Skin of body (tissue), 2 donors: ENCODE results near the genes GUCA1ANB, C6orf226, PEX6 and KLC4.

DNA sequence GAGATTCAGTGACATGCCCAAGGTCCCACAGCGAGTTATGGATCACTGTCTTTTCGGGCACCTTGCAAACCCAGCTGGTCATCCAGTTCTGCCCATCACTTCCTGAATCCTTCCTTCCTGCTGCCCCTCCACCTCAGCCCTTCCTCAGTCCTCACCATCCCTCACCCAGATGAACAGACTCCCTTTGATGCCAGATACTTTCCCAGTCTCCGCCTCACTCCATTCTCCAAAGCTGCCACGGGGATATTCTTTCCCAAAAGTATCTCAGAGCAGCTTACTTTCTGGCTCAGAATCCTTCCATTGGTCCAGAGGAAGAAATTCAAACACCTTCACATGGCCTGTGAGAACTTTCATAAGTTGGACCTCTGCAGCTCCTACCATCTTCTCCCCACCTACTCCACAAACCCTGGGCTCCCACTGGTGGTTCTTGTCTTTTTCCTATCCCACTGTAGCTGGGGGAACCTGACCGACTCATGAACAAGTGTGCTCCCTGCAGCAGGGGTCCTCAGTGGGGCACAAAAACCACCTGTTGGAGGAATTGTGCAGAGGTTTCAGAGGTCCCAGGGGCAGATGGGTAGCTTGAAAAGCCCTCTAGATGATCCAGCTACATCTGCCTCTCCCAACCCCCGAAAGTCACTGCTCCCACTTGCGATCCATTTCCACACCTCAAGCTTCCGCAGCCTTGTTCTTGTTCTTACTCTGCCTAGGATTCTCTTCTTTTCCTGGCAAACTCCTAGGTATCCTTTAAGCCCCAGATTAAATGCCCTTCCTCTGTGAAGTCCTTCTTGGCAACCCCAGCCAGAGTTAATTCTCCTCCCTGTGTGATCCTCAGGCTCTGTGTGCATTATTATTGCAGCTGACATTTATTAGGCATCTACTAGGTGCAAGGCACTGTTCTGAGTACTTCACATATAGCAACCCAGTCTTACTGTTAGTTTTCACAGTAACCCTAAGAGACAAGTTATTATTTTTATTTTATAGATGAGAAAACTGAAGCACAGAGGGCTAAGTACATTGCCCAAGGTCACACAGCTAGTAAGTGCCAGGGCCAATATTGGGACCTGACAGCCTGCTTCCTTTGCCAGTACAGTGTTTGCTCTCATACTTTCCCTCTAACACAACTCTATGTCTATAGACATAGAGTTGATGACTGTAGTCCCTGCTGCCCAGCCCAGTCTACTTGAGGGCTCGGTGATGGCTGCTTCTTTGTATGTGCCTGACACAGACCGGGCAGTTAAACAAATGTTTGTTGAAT is 25.7 kb downstream of the C6orf132 start:
- RAMPAGE, long total RNA, result no peak

DNA sequence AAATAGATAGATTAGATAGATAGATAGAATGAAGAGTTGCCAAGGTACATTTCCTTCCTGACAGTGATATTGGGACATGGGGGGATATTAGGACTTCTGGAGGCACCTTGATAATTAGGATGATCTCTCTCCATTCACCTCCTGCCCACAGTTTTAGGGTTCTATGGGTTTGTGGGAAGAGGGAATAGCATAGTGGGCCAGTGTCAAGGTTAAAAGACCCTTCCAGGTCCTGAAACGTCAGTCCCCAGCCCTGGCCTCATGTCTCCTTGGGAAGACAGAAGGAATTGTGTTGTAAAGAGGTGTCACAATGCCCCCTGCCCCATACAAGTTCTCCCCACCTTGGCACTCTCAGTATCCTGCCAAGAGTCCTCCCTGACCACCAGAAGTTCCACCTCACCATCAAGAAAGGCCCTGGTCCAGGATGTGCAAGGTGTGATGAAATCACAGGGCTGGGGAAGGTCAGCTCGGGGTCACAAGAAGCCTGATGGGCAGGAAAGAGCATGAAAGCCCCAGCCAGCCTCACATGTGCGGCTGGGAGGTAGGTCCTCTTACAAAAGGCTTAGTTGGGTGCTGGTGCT is at the start of gene GUCA1ANB:
GUCA1ANB (plus strand) TSS at position 351 of the 578 bp plus-strand sequence.
- RAMPAGE, long total RNA, result no peak

- RAMPAGE, long total RNA, result no peak
Measured at GRCh38 chr6:42204266-42205002, 9.7 kb upstream of the GUCA1B start.

- RAMPAGE, long total RNA, result no peak
Measured at GRCh38 chr6:42453039-42453414, 1.3 kb upstream of the TRERF1 start.

GRCh38 chr6:42564684-42564972 is 799 bp downstream of the UBR2 start:
- RAMPAGE, long total RNA, result no peak

GRCh38 chr6:42767450-42768220 is 14.2 kb upstream of the BICRAL start:
- RAMPAGE, long total RNA, result no peak

GRCh38 chr6:42781097-42781419 is 794 bp upstream of the BICRAL start:
- RAMPAGE, long total RNA, result no peak

- RAMPAGE, long total RNA, result no peak
Measured at GRCh38 chr6:42783280-42784277, 1.7 kb downstream of the BICRAL start.

DNA sequence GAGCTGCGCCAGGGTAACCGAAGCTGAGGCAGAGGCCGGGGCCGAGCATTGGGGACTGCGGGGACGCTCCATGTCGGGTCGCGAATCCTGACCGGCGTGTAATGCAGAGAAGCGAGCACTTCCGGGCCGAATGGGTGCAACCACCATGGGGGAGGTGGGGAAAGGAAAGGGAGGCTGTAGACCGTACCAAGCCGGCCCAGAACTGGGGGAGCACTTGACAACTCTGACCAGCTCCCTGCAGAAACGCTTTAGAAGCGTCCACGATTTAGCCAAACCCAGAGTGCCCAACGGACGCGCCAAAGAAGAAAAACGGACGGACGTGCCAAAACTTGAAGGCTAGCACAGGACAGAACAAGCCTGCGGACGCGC is at the start of gene C6orf226:
C6orf226 (minus strand) TSS at position 105 of the 369 bp plus-strand sequence.
- RAMPAGE, long total RNA, result no peak

GRCh38 chr6:42966225-42966962 is 5.8 kb downstream of the GNMT start:
- RAMPAGE, long total RNA, result no peak

DNA sequence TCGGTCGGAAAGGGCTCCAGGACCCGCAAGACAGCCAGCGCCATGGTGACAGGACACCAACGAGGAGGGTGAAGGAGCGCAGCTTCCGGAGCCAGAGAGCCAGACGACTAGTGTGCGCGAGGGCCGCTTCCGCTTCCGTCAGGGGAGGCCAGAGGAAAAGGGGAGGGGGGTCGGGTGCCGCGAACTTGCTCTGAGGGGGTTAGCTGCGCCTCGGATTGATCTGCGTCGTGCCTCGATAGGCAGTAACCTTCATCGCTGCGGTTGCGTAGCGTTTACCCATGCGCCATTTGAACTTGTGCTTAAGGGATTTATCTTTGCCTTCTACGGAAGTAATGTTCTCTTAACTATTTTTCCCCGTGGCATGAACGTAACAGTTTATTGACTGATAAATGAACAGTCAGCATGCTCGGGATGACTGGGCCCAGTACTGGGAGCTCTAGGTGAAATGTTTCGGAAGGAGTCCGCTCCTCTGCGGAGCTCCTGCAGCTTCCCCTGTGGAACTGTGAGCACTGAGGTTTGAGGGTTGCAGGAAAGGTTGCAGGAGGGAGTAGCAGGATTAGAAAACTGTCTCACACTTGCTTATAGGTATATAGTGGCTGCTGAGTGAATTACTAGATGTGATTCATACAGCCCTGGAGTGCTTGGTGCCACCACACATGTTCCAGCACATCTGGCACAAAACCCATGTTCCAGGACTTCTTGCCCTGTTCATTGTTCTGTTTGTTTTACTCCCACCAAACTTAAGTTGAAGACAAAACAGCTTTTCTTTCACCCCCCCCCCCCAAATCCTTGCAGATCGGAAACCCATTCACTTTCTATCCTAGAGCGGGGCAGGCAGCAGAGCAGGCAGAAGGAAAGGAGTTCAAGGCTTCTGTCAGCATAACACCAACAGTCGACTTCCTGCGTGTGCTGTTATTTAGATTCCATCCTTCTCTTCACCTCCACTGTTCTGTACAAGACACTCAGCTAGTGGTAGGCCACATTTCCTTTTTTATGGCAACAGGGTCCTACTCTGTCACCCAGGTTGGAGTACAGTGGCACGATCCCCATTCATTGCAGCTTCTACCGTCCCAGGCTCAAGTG is at the start of gene PEX6:
PEX6 (minus strand) TSS at position 75 of the 1,083 bp plus-strand sequence.
- RAMPAGE, long total RNA, result no peak

DNA sequence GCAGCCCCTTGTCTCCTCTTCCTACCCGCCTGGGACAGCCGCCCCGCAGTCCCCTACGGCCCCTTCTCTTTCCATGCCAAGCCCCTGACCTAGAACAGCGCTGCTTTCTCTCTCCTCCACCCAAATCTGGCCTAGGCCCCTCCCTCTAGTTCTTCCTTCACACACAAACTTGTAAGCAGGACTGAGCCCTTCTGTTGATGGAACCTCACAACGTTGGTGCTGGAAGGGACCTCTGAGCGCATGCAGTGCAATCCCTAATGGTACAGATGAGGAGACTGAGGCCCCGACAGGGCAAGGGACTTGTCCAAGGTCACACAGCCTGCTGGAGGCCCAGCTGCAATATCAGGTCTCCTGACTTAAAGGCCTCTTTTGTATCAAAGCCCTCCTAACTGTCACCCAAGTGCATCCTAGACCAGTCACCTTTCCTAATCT is 767 bp downstream of the PPP2R5D start:
- RAMPAGE, long total RNA, result no peak

GRCh38 chr6:43014983-43015385 is 935 bp downstream of the KLHDC3 start:
- RAMPAGE, long total RNA, result no peak

DNA sequence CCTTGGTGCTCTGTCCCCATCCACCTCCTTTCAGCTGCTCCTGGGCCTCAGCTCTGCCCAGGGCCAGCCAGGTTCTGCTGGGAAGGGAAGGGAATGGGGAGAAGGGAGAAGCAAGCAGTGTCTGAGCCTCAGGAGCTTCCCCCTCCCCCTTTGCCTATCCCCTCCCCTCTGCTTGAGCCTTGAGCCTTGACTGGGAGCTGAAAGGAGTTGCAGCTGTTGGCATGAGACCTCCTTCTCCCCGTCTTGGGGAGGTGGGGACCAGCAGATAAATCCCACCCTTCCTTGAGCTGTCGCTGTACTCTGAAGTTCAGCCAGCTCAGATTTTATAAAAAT is 512 bp upstream of the RRP36 start:
- RAMPAGE, long total RNA, result no peak

- RAMPAGE, long total RNA, result no peak
Measured at GRCh38 chr6:43052366-43053205, 1.1 kb downstream of the CUL7 start.

DNA sequence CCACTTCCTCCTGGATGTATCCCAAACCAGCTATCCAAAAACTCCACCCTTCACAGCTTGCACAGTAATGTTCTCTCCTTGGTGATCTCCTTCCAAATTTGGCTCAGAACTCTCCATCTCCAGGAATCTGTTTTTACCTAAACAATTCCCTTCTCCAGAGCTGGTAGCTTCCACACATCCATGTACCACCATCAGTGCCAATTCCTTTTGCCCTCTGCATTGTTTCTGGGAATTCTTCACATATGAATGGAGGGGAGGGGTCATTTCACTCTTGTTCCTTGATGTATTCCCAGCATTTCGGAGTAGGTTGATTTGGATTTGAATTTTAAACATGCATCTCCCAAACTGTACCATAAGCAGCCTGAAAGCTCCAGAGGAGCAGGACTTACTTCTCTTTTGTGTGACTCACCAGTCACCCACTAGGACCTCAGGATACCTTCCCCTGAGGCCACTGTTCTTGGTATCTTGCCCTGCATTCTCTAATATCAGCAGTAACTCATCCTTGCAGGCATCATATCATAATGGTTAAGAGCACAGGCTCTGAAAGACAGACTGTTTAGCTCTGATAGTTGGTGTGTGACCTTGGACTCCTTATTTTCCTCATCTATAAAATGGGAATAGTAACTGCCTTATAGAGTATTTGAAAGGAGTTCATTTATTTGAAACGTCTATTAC is 766 bp downstream of the MRPL2 start:
- RAMPAGE, long total RNA, result no peak

DNA sequence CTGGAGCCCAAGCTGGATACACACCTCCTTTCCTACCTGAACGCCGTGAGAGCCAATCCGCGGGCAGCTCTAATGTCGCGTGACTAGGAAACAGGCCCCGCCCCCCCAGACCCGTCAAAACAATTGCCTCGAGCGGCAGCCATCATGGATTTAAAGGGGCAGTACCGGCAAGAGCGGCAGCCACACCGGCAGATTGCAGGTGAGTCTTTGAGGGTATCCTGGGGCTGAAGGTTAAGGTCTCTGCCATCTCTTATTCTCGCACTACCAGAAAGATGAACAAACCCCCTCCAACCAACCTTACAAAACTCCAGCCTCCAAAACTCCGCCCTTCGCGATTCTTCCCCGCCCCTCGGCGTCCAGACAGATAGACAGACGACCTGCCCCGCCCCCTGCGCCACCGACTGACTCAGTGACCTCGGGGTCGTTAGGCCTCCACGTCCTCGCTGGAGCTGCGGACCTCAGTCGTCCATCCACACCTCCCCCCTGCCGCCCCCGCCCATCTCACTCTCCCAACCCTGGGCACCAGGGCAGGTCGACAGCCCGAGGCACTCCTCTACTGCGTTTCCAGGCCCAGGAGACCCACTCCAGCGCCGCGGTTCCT is at the start of gene KLC4:
KLC4 (plus strand) TSS at position 145 of the 601 bp plus-strand sequence.
- RAMPAGE, long total RNA, result no peak

DNA sequence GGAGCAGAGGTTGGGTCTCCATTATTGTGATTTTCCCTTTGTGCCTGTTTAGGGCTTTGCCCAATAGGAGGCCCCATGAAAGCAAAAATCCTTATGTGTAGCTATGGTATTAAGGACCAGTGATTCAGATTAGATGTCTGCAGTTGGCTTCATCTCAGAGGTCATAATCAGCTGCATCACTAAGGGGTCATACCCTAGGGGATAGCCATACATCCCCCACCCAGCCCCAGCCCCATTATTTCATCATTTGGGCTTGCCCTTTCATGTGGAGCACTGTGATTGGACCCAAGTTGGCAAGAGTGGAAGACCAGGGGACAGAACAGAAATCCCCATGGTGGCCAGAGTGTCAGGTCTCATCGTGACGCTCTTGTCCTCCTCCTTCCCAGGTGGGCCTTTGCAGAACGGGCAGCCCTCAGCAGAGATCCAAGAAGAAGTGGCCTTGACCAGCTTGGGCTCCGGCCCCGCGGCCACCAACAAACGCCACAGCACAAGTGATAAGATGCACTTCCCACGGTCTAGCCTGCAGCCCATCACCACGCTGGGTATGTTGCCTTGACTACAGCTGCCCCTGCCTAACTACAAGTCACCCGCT is 26.9 kb upstream of the SRF start:
- RAMPAGE, long total RNA, result no peak

- RAMPAGE, long total RNA, result no peak
Measured at GRCh38 chr6:43174145-43174700, 3.2 kb downstream of the SRF start.

GRCh38 chr6:43247171-43247869 is 4.0 kb downstream of the TTBK1 start:
- RAMPAGE, long total RNA, result no peak